Stomach (tissue), 7 donors: ENCODE measurements around a stretch of chr9.

- PRO-cap = no peak
- RAMPAGE, long total RNA, 5 experiments = no peak in any of the 5 experiments
- RRBS = no CpG with 5 or more reads among the region's 3 CpGs
These were observed 87.3 kb upstream of the NR5A1 start for GRCh38 chr9:124594428-124595049.

DNA sequence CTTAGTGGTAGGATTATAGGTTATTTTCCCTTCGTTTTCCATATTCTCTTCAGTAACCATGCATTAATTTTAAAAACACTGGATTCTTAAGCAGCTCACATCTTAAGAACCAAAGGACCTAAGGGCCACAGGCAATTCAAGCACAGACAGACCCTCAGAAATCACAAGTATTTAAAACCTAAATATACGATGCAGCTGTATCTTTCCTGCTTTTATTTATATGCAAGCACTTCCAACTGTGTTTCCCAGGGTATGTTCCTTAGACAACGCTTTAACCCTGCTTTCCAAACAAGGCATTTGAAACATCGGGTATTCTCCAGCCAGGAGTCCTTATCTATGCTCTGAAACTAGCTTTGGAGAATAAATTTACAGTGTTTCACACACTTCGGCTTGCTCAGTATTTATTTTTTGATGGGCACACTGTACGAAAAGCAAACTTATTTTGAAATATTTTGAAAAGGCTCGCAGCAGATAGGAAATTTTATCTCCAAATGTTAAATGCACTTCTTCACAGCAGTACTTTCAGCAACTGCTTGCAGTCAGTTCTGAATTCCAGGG is 13.5 kb downstream of the NR6A1 start:
- PRO-cap = no peak
- RAMPAGE, long total RNA, 5 experiments = no peak in any of the 5 experiments
- RRBS = no CpG with 5 or more reads among the region's 7 CpGs

GRCh38 chr9:124793095-124793443 is 16.1 kb downstream of the OLFML2A start:
- PRO-cap = no peak
- RAMPAGE, long total RNA, 5 experiments = no peak in any of the 5 experiments
- RRBS = no CpG with 5 or more reads among the region's 5 CpGs

DNA sequence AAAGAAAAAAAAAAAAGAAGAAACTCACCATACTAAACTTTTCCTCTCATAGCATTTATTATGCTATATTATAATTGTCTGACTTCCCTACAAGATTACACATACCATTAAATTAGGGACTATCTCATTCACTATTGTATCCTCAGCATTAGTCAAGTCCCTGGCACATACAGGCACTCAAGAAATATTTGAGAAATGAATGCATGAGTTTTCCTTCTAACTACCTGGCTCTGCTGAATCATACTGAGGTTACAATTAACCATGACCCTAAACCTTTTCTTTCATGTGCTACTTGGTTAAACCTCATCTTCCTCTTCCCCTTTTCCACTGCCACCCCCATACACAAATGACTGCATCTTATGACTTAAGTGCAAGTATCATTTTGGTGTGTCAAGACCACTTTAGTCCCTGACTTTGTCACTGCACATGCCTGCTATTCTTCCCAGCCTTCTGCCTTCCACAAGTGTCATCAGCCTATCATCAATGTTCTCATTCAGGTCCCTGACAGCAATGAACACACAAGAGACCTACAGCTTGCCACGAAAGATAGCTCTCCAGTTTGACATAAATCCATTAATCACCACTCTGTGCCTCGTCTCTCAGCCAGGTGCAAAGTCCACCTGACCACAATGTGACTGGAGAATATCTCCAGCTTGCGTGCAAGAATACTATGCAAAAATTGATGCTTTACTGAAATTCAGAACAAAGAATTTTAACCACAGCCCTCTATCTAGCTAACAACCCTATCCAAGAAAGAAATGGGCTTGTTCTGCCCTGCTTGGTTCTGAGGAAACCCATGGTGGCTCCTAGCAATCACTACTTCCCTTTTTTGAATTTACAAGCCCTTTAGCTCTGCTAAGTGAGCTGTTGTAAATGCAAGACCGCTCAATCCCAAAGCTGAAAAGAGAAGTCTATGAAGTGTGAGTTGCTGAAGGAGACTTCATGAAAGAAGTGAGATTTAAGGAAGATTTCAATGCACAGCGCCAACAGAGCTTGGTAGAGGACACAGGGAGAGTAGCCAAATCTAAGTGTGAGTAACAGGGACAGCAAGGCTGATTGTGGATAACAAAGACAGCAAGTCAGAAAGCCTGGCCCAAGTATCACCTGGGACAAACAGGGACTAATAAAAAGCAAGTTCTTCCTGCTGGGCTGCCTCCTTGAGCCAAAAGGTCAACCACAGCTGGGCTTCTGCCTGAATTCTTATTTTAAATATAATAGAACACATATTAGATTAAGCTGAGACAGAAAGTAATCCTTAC is 74.4 kb downstream of the MAPKAP1 start:
- PRO-cap = no peak
- RAMPAGE, long total RNA, 5 experiments = start-site peak on the minus strand in 1 of 5 experiments, centred at position 545 of the sequence, 11 reads per replicate
- RRBS = no CpG with 5 or more reads among the region's 5 CpGs

- PRO-cap = no peak
- RAMPAGE, long total RNA, 5 experiments = start-site peak on the plus strand in 1 of 5 experiments, at chr9:125843530-125843801 at its widest, 9 reads per replicate
- RRBS = 41% methylated on average over 1 of the region's 11 CpGs
These were observed 96.3 kb downstream of the PBX3 start for GRCh38 chr9:125843221-125844219.

DNA sequence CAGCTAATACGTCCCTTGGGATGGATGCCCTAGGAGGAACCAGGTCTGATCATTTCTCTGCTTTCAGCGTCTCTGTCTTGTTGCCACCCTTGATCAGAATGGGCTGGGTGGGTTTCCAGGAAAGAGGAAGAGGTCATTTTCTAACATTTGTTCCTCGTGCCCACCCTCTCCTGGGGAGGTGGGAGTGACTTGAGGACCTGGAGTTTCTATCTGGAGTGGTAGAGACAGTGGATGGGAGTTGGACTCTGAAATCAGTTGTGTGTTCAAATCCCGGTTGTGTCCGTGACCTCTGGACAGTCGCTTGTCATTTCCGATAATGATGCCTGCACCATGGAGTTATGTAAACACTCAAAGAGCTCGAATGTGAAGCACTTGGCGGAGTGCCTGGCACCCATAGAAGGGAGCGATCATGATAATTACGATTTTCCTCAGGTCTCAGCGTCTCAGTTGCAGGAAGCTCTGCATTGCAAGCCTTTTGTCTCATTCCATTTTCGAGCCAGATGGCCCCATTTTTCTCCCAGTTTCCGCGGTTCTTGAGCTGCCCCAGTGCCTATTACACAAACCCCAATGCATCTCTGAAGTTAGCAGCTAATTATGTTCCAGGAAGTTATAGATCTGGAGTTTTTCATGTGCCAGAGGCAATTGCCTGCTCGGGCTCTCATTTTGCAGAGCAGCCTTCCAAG is 175.6 kb upstream of the MVB12B start:
- PRO-cap = no peak
- RAMPAGE, long total RNA, 5 experiments = no peak in any of the 5 experiments
- RRBS = no CpG with 5 or more reads among the region's 16 CpGs

GRCh38 chr9:126392861-126393450 is 66.3 kb downstream of the MVB12B start:
- PRO-cap = bidirectional peak, plus-strand start at chr9:126393231, minus-strand start at chr9:126393088
- RAMPAGE, long total RNA, 5 experiments = no peak in any of the 5 experiments
- RRBS = no CpG with 5 or more reads among the region's 7 CpGs

DNA sequence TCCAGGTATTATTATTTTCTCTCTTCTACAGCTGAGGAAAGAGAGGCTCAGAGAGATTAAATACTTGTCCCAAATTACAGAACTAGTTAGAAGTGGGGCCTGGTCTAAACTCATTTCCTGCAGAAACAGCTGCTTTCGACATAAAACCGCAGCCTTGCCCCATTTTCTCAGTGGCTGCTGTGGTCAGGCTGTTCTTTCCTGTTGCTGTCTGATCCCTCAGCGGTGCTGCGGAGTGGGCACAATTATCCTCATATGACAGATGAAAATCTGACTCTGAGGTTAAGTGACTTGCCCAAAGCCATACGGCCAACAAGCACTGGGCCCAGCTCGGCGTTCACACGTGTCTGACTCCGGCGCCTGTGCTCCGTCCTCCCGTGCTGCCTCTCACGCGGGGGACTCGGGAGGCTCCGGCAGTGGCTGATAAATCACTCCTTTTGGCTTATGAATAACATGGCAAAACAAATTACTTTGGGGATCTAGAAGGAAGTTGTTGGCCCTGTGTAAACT is 142.7 kb upstream of the LMX1B start:
- PRO-cap = no peak
- RAMPAGE, long total RNA, 5 experiments = no peak in any of the 5 experiments
- RRBS = 49% methylated on average over 8 of the region's 16 CpGs

- PRO-cap = no peak
- RAMPAGE, long total RNA, 5 experiments = no peak in any of the 5 experiments
- RRBS = no CpG with 5 or more reads among the region's 8 CpGs
These were observed 90.9 kb downstream of the LMX1B start for GRCh38 chr9:126704629-126705080.

DNA sequence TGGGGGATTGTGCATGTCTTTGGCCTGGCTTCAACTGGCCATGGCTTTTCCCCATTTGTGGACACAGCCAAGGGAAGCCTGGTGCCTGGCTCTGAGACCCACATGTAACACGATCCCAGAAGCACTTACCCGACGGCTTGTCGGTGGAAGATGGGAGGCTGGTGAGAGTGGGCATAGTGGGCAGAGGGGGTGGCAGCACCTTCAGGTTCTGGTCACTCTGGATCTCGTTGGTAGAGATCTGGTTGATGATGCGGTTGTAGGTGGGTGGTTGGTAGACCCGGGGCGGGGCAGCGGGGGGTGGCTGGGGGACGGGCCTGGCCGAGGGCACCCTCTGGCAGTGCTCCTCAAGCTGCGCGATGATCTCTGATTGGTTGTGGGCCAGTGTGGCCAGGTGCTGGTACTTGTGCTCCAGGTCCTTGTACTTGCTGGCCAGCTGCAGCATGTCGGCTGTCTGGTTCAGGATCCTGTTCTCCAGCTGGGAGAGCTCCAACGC is 14.6 kb downstream of the ANGPTL2 start:
- PRO-cap = no peak
- RAMPAGE, long total RNA, 5 experiments = start-site peak on the minus strand in 2 of 5 experiments, centred at positions 176 to 241 of the sequence, 5 to 10 reads per replicate
- RRBS = no CpG with 5 or more reads among the region's 15 CpGs

DNA sequence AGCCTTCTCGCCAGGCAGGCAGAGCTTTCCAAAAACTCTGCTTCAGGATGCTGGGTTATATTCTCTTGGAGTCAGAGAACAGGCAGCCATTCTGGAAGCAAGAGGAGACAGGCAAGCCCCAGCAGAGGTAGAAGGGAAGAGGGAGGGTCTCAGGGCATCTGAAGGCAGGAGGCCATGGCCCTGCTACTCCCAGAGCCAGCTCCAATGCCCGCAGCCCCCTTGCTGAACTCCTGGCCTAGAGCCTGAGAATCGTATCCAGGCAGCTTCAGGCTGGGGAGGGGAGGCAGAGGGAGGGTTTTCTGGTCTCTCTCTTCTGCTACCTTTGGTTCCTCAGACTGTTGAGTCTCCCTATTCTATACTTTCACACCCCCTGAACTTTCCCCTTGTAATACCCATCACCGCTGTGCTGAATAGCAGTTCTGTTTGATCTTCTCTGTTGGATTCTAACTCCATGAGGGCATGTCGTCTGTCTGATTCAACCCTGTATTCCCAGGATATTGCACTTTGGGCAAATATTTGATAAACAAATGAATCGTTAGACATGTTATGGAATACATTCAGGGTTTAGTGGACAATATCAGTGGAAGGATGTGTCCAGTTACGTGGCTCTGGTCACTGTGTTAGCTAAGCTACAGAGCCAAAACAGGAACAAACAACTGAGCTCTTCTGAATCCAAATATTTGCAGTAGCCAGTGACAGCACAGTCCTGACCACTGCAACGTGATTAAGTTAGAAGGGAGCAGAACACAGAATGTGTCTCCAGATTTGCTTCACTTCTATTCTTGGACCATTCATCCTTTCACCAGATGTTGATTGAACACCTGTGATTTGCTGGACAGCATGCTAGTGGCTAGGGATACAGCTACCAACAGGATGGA is 13.3 kb downstream of the ANGPTL2 start:
- PRO-cap = no peak
- RAMPAGE, long total RNA, 5 experiments = no peak in any of the 5 experiments
- RRBS = no CpG with 5 or more reads among the region's 8 CpGs

DNA sequence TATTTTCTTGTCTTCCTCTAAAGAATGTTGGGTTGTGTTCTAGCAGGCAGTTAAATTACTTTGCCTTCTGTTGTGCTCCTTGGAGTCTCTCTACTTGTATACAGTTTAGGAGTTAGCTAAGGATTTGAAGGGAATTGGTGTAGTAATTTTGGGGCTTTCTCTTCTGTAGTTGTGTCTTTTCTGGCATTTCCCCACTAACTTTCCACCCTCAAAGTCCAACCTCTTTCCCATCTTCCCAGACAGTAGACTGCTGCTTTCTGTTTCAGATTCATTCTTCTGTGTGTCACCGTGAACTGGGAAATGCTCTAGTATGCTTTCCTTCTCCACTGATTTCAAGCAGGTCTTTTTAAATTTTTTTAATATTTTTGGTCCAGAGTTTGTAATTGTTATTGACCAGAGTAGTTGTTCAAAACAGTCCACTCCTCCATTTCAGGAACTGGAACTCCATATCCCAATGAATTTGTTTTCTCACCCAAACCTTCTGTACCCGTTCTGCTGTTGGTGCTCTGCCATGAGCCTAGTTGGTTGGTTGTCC is 4.6 kb upstream of the ANGPTL2 start:
- PRO-cap = no peak
- RAMPAGE, long total RNA, 5 experiments = no peak in any of the 5 experiments
- RRBS = no CpG with 5 or more reads among the region's 2 CpGs

GRCh38 chr9:127309002-127309490 is 44.5 kb downstream of the GARNL3 start:
- PRO-cap = no peak
- RAMPAGE, long total RNA, 5 experiments = no peak in any of the 5 experiments
- RRBS = no CpG with 5 or more reads among the region's 2 CpGs

DNA sequence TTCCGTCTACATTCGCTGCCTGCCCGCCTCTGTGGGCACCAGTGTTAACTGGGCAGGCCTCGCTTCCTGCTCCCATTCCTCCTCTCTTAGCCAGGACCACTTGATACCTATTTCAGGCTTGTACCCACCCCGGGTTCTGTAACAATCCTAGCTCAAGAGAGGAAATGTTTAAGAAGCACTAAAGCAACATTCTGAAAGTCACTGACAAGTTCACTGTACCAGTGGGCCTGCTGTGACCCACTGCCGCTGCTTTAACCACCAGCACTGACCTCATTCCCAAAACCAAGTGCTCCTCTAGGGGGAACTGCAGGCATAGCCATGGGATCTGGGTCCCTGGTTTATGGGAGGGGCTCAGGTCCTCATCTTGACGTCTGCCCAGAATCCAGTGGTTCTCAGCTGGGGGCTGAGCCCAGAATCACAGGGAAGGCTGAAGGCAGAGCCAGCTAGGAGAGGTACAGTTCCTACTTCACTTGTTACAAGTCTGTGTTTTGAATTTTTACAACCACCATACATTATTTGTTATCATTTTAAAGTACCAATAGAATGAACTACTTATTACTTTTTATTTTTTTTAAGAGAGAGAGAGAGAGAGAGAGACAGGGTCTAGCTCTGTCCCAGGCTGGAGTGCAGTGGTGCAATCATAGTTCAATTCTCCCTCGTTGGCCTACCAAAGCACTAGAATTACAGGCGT is 36.1 kb upstream of the SLC2A8 start:
- PRO-cap = no peak
- RAMPAGE, long total RNA, 5 experiments = no peak in any of the 5 experiments
- RRBS = no CpG with 5 or more reads among the region's 9 CpGs

DNA sequence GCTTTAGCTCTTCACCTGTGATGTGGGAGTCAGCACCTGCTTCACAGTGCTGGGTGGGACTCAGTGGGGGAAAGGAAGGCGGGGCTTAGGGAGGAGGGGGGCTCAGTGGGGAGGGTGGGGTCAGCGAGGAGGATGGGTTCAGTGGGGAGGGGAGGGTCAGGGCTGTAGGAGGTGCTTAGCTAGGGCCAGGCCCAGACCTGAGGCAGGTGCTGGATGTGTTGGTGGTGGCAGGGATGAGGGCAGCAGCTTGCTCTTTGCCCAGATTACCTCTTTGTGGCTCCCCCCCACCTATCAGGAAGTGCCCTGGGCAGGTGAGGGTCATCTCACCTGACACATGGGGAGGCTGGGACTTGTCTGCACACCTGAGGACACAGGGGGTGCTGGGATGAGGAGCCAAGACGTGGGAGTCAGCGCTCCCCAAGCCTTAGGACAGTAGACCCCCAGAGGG is 6.2 kb downstream of the SLC2A8 start:
- PRO-cap = no peak
- RAMPAGE, long total RNA, 5 experiments = no peak in any of the 5 experiments
- RRBS = no CpG with 5 or more reads among the region's 4 CpGs

- PRO-cap = unidirectional peak, plus-strand start at chr9:127573178
- RAMPAGE, long total RNA, 5 experiments = no peak in any of the 5 experiments
- RRBS = no CpG with 5 or more reads among the region's 7 CpGs
These were observed 4.1 kb upstream of the NIBAN2 start for GRCh38 chr9:127572858-127573419.

DNA sequence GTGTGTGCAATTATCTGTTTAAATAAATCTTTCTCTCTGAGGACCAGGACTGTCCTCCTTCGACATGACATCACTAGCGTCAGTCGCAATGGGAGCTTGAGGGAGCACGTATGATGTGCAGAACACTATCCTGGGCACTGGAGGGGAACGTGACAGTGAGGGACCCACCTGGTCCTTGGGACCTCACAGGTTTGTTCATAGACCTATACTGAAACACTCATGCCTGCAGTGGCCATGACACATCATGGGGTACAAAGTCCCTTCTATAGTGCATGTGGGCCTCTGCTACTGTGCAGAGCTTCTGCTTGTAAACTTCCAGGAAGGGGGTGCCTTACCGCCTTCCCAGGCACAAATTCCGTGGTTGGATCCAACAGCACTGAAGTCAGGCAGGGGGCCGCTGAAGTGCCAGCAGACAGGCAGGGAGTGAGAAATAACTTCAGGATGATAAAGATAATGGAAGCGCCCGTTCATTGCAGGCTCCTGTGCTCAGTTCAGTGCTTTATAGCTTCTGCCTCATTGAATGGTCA is 7.2 kb upstream of the NIBAN2 start:
- PRO-cap = bidirectional peak, plus-strand start at position 346 of the sequence, minus-strand start at position 193 of the sequence
- RAMPAGE, long total RNA, 5 experiments = no peak in any of the 5 experiments
- RRBS = no CpG with 5 or more reads among the region's 10 CpGs

- PRO-cap = no peak
- RAMPAGE, long total RNA, 5 experiments = no peak in any of the 5 experiments
- RRBS = no CpG with 5 or more reads among the region's 4 CpGs
These were observed 32.9 kb downstream of the STXBP1 start for GRCh38 chr9:127644870-127645408.

- PRO-cap = bidirectional peak, plus-strand start at chr9:127699616, minus-strand start at chr9:127699413
- RAMPAGE, long total RNA, 5 experiments = no peak in any of the 5 experiments
- RRBS = 4% methylated on average over 18 of the region's 39 CpGs
These were observed 7.6 kb upstream of the CFAP157 start for GRCh38 chr9:127699036-127699705.

DNA sequence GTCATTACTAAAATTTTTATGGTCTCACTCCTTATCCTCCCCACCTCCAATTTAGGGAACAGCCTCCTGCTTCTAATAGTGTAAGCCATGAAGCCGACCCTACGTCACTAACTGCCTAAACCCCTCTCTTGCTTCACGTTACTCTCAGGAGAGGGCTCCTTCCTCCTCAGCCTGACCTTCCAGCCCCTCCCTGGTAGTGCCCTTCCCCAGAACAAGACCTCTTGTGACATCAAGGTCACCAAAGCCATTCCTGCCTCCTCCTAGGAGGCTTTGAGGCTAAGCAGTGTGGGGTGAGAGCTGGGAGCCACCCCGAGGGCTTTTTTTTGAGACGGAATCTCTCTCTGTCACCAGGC is 2.2 kb upstream of the CDK9 start:
- PRO-cap = no peak
- RAMPAGE, long total RNA, 5 experiments = no peak in any of the 5 experiments
- RRBS = no CpG with 5 or more reads among the region's 5 CpGs